Camera-type eye (tissue), 1 donor: Measurements from ENCODE around the genes TEX36 and ADAM12.

GRCh38 chr10:125209631-125209977, 181.7 kb upstream of the CTBP2 start:
- RAMPAGE, long total RNA: no peak

- RAMPAGE, long total RNA: no peak
Observed at GRCh38 chr10:125682982-125683379, at the start of gene TEX36. TSS of gene TEX36 (minus strand) at chr10:125683163.

GRCh38 chr10:125815684-125816928, 7.0 kb downstream of the UROS start:
- RAMPAGE, long total RNA: no peak

DNA sequence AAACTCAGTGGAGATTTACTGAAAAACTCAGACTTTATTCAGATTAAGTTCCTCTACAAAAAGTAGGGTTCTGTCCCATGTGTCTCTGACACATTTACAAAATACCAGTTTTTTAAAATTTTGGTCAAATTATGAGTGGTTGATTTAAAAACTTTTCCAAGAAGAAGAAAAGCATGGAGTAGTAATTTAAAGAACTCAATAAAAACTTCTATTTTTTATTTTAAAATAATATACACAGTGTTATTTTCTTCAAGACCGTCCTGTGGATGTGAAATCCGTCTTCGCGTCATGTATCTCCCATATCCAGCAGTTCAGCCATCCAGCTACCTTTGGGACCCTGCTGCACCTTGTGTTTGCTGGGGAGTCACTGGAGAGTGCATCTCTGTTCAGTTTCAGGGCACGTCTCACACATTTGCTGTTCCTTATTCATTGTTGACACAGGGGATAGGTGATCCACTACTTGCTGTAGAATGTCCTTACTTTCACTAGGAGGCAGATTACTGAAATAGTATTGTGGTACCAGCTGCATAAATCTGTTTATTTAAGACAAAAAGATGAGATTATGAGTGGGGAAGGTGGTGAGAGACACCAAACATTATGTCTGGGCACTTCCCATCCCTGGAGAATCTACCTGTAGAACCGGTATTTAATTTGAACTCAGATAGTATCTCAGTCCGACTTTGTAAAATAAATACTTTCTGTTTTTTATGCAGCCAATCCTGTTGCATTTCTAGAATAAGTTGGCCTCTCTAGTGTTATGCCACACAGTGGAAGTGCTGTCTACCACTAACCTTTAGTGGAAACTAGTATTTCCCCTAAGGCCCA, 13.2 kb downstream of the BCCIP start:
- RAMPAGE, long total RNA: no peak

DNA sequence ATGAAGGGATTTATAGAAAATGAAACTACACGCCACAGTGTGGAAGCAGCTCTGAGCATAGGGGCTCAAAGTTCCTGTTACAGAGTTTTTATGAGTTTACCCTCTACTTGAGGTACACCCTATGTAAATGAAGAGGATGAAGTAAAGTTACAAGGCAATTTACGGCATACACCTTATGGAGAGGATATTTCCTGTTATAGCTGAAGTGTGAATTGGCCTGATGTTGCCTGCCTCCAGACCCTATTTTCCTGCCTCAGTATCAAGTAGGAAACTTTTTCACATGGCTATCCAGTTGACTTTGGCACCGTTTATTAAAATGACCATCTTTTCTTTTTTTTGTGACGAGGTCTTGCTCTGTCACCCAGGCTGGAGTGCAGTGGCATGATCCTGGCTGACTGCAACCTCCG, 33.4 kb downstream of the FANK1 start:
- RAMPAGE, long total RNA: no peak

- RAMPAGE, long total RNA: no peak
Observed at GRCh38 chr10:126339295-126339494, 49.1 kb downstream of the ADAM12 start.

DNA sequence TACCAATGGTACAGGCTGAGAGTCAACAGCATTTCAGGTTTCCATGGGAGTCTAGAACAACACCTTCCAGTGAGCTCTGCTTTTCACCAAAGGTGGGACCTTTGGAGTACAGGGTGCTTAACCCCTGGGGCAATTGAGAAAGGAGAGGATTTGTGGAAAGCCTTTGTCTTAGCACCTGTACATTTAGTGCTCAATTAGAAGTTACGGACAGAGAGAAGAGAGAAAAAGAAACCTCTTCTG, 40.4 kb downstream of the ADAM12 start:
- RAMPAGE, long total RNA: no peak

DNA sequence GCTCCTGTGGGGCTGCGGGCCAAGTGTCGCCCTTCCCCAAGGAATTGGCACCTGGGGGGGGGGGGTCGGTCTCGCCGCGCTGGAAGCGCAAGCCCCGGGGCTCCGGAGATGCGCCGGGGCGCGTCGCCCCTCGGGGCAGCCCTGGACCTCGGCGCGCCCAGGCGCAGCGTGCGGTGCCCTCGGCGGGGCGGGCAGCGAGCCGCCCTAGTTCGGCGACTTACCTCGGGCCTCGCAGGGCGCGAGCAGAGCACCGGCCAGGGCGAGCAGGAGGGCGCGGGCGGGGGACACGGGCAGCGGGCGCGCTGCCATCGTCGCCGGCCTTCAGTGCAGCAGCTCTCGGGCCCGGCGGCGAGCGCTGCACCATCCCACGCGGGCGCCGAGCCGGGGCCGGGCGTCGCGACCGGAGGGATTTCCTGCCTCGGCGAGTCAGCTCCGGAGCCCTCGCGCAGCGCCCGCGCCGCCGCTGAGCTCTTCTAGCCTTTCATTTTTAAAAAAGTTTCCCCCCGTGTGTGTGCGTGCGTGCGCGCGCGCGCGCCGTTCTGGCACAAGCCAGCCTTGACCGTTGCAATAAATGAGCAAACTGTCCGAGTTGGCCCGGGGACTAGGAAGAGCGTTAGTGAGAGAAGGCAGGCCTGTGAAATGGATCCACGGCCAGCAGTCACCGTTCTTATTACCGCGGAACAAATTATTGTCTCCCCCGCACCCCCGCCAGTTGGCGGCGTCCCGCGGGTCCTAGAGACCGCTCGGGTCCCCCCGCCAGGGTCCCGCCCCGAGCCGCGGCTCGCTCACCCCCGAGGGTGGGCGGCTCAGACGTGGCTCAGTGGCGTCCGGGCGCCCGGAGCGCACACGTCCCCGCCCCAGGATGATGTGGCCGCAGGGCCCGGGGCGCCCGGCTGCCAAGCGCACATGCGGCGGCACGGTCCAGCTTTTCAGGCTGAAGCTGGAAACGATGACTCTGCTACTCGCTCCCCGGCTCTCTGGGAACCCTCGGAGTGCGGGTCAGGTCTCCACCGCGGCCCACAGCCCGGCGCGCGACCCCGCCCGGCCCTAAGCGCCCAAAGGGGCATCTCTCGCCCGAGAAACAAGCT, at the start of gene ADAM12:
Gene ADAM12, minus strand, starts transcription at position 641 of the 1,088 bp plus-strand sequence.
- RAMPAGE, long total RNA: no peak

DNA sequence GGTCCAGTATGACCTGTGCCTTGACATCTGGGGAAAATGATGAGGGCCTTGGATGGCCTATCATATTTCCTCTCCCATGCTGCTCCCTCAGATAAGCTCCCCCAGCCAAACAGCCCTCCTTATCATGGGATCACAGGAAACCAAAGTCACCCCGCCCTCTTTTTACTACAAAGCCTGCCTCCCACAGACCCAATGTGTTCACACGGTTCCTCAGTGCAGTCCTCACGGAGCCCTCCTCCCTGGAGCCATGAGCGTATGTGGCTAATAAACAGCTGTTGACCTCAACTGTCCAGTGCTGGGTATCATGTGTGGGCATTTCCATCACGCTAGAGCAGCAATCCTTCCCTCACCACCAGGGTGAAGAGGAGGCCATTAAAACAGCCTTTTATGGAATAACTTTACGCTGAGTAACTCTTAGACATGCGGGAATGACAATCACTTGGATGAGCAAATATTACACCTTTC, 31.9 kb downstream of the C10orf90 start:
- RAMPAGE, long total RNA: no peak

DNA sequence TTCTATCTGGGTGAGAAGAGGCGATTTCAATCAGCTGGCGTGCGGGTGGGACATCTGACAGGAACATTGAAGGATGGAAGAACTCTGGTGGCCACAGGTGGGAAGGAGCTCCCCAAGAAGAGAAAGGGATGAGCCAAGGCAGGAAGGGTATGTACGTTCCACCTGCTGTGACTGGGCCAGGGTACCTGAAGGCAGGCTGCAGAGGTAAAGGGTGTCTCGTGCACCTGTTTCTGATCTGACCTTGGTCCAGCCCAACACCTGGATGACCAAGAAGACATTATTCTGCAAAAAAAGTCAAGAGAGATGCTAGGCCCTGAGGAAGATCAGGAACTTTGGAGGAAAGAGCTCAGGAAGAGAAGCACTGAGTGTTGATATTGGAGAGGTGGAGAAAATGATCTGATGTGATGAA, 38.3 kb upstream of the DOCK1 start:
- RAMPAGE, long total RNA: no peak

DNA sequence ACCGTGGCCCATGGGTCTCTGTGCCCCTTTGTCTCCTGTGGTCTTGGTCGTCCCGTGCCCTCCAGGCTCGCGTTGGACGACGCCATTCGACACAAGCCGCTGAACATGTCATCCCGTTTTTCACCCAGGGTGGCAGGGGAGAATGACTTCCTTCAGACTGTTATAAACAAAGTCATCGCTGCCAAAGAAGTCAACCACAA, 106.8 kb downstream of the DOCK1 start:
- RAMPAGE, long total RNA: no peak

- RAMPAGE, long total RNA: no peak
Observed at GRCh38 chr10:127296880-127297568, 100.6 kb upstream of the INSYN2A start.

- RAMPAGE, long total RNA: no peak
Observed at GRCh38 chr10:127735823-127736812, 867 bp upstream of the FOXI2 start.

DNA sequence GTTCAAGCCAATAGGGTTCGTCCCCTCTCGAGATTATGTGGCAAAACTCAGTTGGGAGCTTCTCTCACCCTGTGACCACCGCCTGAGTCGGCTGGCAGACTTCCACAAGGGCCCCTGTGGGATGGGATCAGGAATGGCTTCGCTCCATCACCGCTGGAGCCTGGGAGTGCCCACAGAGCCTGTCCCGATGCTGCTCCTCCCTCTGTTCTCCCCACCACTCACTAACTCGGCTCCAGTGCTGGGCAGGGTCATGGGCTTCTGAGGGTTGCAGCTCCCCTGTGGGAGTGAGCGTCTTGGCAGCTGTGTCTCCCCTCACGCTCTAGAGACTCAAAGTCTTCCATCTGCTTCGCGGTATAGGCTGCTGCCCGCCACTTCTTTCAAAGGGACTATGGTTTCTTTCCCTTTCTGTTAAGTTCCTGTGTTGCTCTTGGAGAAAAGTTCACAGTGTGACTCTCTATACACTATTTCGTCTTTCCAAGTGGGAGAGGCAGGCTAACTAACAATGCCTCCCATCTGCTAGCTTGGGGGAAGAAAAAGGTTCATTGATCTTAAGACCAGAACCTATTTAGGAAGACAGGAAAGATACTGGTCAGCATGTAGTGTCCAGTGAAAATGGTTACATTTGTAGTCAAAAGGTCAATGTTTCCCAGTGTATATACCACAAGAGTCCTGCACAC, 20.2 kb downstream of the CLRN3 start:
- RAMPAGE, long total RNA: no peak

- RAMPAGE, long total RNA: no peak
Observed at GRCh38 chr10:127945178-127946435, 38.7 kb downstream of the PTPRE start.

- RAMPAGE, long total RNA: no peak
Observed at GRCh38 chr10:127968396-127968968, 61.6 kb downstream of the PTPRE start.

DNA sequence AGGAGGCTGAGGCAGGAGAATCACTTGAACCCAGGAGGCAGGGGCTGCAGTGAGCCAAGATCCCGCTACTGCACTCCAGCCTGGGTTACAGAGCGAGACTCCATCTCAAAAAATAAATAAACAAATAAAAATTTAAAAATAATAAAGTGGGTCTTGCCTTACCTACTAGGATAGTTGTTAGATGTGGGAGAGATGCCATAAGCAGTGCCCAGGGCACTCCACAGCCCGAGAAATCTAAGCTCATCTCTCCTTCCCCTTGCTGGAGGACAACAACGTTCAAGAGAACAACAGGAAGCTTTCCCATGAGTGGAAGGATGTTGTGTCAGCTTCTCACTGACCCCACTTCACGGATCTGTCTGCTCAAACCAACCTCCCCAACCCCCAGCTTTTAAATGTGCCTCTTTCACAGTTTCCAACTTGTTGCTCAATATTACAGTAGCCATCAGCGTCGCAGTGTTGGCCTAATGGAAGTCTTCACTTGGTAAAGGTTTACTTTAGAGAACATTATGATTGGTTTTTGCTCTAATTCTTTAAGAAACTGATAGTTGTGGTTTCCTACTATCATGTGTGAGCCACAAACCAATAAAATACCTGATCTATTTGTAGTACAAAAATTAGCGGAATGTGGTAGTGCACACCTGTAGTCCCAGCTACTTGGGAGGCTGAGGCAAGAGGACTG, 72.2 kb downstream of the PTPRE start:
- RAMPAGE, long total RNA: no peak

DNA sequence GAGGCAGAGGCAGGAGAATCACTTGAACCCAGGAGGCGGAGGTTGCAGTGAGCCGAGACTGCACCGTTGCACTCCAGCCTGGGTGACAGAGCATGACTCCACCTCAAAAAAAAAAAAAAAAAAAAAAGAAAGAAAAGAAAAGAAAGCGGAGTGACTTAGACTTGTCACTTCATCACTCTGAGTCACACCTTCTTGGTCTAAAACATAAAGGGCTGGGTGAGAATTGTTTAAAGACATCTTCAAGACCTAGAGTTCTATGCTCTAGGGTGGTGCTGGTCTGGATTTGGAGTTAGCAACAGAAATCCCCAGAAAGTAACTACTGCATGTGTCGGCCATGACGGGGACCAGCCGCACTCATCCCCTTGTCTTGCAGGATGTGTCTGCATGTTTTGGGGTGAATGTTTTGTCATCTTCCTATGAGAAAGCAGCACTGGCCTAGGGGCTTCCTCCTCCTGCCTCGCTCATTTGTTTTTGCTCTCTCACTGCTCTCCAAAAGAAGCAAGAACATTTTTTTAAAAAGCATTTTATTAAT, 83.5 kb downstream of the PTPRE start:
- RAMPAGE, long total RNA: no peak

DNA sequence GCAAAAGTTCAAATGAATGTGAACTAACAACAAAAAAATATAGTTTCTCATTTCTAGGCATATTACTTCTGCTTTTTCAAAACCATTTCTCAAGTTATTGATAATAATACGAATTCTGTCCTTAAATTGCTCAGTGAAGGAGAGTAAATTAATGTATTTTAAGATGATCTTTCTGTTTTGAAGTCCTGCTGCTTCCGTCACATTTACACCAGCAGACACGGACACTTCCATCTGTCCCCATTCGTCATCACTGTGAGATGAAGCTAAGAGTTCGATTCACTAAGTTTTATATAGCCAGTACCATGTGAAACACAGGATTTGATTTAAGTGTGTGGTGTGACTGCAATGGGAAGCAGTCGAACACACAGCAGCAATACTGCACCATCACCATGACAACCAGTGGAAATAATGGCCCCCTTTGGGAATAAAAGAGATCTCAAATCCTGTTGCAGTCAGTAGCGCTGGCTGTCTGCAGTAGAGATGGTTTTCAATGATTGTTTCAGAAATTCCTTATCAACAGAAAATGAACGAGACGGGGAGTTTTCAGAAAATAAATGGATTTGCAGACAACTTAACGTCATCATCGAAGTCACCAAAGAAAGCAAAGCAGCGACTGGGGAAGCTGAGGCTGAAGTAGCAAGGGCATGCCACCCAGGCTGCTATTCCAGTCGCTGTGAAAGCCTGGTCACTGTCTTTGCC, 90.9 kb downstream of the PTPRE start:
- RAMPAGE, long total RNA: no peak

GRCh38 chr10:128047242-128048065, 78.8 kb downstream of the MKI67 start:
- RAMPAGE, long total RNA: start-site peak on the plus strand at chr10:128047533-128047635, 20 reads